Measurements from ENCODE around the genes PPIH, CFAP57 and C1orf210.

GRCh38 chr1:42165285-42166162, 979 bp upstream of the GUCA2A start:
- PRO-cap = no peak

GRCh38 chr1:42176447-42177552, 12.3 kb upstream of the GUCA2A start:
- PRO-cap = no peak

DNA sequence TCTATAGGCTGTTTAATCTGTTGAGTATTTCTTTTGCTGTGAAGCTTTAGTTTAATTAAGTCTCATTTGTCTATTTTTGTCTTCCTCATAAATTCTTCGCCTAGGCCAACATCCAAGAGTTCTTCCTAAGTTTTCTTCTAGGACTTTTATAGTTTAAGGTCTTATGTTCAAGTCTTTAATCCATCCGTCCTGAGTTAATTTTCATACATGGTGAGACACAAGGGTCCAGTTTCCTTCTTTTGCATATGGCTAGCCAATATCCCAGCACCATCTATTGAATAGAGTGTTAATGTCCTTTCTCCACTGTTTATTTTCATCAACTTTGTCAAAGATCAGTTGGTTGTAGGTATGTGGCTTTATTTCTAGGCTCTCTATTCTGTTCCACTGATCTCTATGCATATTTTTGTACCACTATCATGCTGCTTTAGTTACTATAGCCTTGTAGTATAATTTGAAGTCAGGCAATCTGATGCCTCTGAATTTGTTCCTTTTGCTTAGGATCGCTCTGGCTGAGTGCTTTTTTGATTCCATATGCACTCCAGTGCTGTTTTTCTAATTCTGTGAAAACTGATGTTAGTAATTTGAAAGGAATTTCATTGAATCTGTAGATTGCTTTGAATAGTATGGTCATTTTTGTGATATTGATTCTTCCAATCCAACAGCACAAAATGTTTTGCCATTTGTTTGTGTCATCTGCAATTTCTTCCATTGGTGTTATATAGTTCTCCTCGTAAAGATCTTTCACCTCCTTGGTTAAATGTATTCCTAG, 38.6 kb downstream of the FOXJ3 start:
- PRO-cap = no peak

DNA sequence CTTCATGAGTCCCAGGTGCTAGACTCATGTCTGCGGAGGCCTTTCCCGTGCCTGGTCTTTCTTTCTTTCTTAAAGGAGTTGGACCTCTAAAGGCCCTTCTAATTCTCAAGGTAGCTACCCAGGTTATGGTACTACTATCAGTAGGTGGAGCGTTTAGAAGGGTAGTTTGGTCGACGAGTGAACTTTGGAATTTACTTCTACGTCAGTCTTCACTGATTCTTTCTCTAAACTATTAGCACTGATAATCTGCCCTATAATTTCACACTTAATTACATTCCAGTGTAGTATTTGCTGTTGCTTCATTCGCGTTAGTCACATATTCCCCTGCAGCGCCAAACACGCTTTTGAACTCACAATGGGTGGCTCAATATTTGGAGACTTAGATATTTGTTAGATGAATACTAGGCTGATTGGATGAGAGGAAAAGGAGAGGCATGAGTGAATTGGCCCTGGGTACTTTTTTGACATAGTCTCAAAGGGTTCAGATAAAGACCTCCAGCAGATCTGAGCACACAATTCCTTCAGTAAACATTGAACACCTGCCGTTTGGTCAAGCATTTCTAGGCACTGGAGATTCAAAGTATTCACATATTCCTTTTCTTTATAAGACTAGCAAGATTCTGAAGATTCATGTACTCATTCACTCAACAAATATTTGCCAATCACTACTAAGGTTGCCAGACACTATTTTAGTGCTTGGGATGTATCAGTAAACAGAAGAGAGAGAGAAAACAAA, 884 bp upstream of the FOXJ3 start:
- PRO-cap = unidirectional peak, minus-strand start at position 357 of the sequence

DNA sequence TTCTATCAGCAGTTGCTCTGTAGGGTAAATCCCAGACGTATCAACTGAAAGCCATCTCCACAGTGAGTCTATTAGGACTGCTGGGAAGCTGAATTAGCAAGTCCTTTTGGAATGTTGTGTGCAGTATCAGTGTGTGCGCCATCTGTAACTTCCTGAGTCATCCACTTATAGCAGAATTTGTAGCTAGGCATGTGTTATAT, 21.3 kb downstream of the CCDC30 start:
- PRO-cap = no peak

- PRO-cap = bidirectional peak, plus-strand start at chr1:42658424, minus-strand start at chr1:42658319
These were observed at the start of gene PPIH for GRCh38 chr1:42658173-42658633. PPIH (plus strand) TSS chr1:42658423.

- PRO-cap = no peak
These were observed 4.3 kb downstream of the YBX1 start for GRCh38 chr1:42686419-42687052.

GRCh38 chr1:42696439-42697299, 14.5 kb downstream of the YBX1 start:
- PRO-cap = no peak

- PRO-cap = no peak
These were observed 21.4 kb downstream of the YBX1 start for GRCh38 chr1:42703401-42704275.

DNA sequence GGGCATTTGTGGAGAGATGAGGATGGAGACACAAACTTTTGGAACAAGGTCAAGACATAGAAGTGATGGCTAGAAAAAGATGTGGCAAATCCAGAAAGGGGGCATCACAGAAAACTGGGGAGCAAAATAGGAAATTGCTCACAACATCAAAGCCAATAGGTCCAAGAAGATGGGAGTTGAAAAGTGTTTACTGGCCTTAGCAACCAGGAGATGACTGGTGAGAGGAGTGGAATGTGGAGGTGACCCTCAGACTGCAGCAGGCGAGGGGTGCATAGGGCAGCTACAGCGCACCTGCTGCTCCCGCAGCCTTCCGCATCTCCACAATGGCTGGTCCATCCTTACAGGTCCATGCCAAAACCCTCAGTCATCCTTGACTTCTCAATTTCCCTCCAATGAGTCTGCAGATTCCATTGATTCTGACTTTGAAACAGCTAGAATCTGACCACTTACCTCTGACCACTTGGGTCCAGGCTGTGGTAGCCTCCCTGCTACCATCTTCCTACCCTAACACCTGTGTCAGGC, 22.3 kb downstream of the CLDN19 start:
- PRO-cap = no peak

DNA sequence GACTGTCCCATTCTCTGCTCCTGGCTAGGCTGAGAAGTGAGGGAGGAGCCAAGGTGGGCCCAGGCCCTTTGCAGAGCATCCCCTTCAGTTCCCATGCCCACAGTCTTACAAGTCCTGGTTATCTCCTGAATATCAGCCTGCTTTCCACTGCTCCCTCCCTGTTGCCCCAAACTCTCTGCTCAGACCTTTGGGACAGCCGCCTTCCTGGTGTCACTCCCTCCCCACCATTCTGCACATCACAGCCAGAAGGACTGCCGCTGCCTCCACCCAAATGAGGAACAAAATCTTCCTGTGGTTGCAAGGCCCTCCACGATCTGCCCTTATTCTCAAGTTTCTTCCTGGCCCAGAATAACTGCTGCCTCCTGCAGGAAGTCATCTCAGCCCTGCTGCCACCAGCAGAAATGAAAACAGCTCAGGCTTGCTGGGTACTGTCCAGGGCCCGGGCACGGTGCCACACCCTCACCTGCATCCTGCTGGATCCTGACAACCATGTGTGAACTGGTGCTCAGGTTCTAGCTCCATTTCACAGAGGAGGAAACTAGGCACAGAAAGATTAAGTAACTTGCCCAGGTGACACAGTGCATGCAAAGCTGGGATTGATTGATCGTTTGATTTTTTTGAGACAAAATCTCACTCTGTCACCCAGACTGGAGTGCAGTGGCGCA, 2.8 kb downstream of the CLDN19 start:
- PRO-cap = no peak

GRCh38 chr1:42824489-42825099, 7.4 kb upstream of the SVBP start:
- PRO-cap = no peak

GRCh38 chr1:42850971-42851440, 4.6 kb downstream of the ZNF691 start:
- PRO-cap = no peak

- PRO-cap = bidirectional peak, plus-strand start at chr1:42932348, minus-strand start at chr1:42932117
These were observed 26.7 kb downstream of the SLC2A1 start for GRCh38 chr1:42931766-42932663.

GRCh38 chr1:42961741-42962194, 3.1 kb upstream of the SLC2A1 start:
- PRO-cap = no peak

GRCh38 chr1:42963678-42964476, 5.2 kb upstream of the SLC2A1 start:
- PRO-cap = no peak

DNA sequence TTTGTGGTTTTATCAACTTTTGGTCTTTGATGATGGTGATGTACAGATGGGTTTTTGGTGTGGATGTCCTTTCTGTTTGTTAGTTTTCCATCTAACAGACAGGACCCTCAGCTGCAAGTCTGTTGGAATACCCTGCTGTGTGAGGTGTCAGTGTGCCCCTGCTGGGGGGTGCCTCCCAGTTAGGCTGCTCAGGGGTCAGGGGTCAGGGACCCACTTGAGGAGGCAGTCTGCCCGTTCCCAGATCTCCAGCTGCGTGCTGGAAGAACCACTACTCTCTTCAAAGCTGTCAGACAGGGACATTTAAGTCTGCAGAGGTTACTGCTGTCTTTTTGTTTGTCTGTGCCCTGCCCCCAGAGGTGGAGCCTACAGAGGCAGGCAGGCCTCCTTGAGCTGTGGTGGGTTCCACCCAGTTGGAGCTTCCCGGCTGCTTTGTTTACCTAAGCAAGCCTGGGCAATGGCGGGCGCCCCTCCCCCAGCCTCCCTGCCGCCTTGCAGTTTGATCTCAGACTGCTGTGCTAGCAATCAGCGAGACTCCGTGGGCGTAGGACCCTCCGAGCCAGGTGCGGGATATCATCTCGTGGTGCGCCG, 28.0 kb upstream of the CFAP144 start:
- PRO-cap = no peak

DNA sequence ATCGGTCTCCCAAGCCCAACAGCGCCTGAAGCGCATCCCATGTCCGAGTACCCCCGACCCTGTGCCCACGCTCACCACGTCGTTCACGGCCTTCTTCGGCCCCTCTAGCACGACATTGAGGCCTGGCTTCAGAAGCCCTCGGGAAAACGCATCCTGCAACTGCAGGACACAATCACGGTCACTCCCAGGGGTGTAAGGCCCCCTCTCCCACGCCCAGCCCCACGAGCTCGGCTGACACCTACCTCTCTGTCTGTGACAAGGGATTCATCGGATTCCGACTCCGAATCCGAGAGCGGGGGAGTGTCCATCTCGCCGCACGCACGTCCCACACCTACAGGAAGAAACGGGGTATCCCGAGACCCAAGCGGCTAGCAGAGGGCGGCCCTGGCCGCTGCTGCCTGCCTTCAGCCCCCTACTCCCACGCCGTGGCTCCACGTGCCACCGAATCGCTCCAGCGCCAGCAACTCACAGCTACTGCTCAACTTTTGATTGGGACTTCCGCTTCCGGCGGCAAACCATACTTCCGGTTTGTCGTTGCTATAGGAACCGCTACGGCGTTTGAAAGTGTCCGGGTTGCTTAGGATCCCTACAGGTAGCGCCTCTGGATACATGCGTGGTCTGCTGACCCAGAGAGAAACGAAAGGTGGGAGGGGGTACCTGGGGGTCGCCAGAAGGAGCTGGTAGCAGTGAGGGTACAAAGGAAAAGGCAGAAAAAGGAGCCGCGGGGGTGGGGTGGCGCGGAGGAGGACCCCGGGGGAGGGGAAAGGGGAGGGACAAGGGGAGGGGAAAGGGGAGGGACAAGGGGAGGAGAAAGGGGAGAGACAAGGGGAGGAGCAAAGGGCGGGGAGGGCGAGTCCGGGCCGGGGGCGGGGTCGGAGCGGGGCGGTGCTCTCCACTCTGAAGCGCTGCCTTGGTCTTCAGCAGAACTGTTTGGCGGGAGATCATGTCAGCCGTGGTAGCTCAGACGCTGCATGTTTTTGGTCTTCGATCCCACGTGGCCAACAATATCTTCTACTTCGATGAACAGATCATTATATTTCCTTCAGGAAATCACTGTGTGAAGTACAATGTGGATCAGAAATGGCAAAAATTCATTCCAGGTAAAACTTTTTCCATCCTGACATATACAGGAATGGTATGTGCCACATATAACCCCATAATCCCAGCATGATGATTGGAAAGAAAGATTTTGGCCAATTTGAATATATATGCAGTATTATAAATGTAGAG, at the start of gene CFAP57:
TSS of gene CFAP57 (plus strand) at position 520 of the 1,230 bp plus-strand sequence.
- PRO-cap = bidirectional peak, plus-strand start at position 564 of the sequence, minus-strand start at position 487 of the sequence; bidirectional peak, plus-strand start at position 923 of the sequence, minus-strand start at position 749 of the sequence

GRCh38 chr1:43281650-43281885, 3.8 kb downstream of the C1orf210 start:
- PRO-cap = no peak

DNA sequence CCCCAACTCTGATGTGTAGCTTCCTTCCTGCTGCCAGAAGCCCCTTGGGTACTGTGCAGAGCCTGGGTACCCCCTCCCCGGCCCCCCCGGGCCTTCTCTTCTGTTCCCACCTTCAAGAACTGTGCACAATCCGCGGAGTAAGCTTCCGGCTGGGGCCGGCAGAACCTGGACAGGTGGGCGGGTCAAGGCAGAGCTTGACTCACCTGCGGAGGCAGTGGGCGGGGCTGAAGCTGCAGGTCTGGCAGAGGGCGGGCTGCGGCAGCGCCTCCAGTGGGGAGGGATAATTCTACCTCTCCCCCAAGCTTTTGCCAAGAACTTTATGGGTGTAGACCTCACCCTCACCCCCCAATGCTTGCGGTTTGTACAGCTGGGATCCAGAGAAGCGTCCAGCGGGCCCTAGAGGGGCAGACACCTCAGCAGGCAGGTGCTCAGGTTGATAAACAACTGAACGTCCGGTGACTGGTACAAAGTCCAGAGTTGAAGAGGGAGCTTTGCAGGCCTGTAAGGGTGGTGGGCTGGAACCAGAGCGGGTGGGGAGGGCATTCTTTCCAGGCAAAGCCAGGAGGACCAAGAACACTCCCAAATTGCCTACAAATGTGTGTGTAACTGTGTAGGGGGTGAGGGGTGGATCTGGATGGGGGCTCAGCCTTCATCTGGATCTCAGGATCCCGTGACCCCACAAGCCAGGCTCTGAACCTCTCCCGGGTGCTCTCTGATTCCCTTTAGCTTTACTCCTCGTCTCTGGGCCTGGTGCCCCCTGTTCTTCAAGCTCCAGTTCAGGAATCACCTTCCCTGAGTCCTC, at the start of gene C1orf210:
TSS of gene C1orf210 (minus strand) at position 139 of the 802 bp plus-strand sequence.
- PRO-cap = bidirectional peak, plus-strand start at position 244 of the sequence, minus-strand start at position 139 of the sequence